ENCODE measurements around a stretch of chr22.

DNA sequence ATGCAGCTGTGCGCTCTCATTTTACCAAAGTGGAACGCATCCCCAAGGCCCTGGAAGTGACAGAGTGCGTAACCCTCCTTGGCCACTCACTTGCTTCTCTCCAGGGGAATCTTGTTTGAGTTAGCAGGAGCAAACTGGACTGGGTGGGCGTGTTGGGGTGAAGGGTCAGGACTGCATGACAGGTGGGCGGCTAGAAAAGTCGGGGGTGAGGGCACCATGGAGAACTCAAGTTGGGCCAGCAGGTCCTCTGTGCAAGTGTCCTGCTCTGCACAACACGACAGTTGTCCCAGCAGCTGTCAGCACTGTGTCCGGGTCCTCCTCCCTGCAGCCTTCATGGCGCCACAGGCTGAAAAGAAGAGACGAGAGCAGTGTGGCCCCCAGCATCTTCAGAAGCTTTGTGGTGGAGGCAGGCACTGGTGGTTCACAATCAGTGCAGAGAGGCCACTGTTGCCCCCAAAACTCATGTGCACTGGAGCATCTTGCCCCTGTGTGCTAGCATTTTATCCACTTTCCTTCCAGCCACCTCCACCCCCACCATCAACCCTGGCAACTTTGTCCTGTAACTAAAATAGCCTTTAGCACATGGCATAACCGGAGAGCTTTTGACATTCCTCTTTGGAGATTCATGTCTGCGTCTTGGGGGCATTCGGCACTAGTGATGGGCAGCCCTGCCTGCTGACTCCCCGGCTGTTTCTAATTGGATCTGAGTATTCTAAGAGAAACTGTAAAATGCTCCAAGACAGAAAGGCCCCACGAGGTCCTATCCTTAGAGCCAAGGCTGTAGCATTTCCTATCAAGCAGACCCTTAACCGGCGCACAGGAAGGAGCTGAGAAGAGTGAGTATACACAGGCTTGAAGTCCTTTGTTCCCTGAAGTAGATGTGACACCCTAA, 15.9 kb downstream of the SHISA8 start:
- PRO-cap = no peak

- PRO-cap = bidirectional peak, plus-strand start at chr22:41920793, minus-strand start at chr22:41920671
Observed at GRCh38 chr22:41920221-41921100, 5.6 kb upstream of the SHISA8 start.

DNA sequence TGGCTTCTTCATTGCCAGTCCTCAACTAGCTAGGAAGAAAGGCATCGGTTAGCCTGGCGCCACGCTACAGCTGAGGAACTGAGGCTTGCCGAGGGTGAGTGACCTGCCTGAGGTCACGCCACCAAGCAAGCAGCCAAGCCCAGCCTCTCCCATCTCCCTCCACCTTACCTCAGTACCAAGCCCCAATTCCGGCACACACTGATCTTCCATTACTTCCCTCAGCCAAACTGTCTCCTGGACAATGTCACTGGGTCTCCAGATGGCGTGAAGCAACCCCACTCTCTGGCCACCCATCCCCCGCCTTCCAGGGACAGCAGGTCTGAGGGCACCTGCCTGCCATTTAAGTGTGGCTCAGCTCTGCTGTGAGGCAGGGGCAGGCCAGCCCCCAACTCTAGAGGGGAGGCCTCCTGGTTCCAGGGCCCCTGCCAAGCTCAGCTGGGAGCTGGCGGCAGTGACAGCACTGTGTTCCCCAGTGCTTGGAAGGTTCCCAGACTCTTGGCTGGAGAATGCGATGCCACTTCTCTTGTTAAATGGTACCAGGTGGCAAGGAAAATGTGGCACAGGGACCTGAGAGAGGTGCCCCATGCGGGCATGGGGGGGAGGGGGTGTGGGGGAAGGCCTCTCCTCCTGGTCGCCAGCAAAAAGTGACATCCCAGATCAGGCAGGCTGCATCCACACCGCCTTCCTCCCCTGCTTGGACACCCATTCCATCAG, 8.2 kb upstream of the TNFRSF13C start:
- PRO-cap = no peak

DNA sequence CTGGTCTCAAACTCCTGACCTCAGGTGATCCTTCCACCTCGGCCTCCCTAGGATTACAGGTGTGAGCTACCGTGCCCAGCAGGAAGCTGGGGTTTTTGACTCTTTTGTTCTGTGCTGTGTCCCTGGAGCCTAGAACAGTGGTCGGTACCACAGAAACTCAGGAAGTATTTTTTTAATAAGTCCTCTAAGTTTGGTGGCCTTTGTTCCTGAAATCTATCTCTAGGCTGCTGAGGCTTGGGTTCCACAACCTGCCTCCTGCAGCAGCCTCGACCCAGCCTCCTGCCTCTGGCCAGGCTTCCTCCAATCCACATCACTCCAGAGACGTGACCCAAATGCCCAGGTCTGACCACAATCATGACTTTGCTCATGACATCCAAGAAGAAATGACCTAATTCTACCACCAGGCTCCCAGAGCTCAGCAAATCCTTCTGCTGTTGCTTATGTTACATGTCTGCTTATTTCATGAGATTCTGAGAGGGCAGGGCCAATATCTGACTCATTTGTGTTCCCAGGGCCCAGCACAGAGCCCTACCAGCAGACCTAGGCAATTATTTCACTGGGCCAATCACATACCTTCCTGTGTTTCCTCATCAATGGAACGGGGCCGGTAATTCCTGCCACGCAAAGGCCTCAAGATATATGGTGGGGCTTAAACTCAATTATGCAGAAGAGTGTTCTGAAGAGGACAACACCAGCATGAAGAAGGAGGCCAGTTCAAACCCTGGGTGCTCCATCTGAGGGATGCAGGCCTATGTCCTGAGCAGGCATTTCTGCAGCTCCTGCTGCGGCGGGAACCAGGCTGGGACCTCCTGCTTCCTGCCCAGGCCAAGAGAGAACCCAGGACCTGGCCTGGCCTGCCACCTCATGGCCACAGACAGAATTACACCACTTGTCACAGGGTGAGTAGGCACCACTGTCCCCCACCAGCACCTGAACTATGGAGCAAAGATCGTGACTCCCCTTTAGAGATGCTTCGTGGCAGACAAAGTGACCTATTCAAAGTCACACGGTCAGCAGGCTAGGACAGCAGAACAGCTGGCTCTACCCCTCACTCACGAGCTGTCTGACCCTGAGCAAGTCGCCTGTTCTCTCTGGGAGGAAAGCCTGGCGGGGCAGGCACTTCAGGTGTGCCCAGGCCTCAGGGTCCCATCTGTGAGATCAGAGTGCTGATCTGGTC, 6.0 kb downstream of the CENPM start:
- PRO-cap = unidirectional peak, minus-strand start at position 430 of the sequence

DNA sequence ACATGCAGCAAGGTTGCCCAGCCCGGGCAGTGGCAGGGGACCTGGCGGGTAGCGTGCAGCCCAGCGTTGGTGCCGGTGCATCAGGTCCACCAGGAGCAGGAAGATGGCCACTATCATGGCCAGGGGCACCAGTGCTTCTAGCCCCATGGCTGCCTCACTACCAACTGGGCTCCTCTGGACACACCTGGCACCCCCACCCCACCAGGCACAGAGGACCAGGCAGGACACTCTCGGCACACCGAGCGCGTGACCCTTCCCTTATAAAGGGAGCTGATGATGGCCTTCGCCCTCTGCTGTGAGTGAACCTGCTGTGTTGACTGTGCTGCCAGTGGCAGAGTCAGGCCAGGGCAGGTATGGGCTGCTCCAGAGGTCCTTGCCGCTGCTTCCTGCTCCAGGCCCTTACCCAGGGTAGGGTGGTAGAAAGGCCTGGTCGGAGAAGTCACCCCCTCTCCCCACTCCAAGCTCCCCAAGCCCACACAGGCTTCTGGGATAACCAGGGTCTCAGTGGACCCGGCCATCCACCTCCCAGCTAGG, 13.8 kb upstream of the CYP2D6 start:
- PRO-cap = no peak

DNA sequence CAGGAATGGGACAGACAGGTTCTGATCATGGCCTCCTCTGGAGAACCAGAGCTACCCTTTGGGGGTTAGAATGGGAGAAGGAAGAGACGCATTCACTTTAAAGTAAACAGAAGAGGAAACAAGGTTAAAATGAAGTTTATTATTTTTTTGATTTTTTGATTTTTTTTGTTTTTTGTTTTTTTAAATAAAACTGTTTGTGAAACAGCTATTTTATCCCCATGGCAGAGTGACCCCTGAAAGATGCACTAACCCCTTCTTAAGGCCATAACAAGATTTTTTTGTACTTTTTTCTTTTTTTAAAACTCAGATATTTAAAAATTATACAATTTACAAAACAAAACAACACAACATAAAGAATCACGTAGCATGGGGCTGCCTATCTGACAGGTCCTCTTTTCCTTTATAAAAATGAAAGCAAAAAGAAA, 29.3 kb upstream of the CYP2D6 start:
- PRO-cap = no peak

- PRO-cap = unidirectional peak, minus-strand start at chr22:42438053
Observed at GRCh38 chr22:42437379-42438375, 5.5 kb upstream of the NFAM1 start.

DNA sequence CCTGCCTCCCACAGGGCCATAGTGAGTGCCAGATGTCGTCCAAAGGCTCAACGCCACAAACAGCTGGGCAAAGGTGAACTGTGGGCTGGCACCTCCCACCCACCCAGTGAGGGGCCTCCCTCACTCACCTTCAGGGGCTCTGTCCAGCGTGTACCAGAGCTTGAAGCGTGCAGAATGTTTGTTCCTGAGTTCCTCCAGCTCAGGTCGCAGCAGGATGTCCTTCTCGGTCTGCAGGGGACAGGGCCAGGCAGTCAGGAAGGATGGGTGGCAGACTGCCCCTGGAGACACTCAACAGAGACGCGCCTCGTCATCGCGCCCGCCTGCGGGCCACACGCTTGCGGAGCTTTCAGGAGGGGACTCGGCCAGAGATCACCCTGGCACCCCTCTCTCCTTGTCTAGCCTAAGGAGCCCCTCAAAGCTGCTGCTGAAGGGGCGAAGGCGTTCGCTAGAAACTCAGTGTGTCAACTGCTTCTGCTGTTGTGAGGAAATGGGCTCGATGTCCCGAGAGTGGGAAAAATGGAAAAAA, 9.0 kb upstream of the POLDIP3 start:
- PRO-cap = no peak

DNA sequence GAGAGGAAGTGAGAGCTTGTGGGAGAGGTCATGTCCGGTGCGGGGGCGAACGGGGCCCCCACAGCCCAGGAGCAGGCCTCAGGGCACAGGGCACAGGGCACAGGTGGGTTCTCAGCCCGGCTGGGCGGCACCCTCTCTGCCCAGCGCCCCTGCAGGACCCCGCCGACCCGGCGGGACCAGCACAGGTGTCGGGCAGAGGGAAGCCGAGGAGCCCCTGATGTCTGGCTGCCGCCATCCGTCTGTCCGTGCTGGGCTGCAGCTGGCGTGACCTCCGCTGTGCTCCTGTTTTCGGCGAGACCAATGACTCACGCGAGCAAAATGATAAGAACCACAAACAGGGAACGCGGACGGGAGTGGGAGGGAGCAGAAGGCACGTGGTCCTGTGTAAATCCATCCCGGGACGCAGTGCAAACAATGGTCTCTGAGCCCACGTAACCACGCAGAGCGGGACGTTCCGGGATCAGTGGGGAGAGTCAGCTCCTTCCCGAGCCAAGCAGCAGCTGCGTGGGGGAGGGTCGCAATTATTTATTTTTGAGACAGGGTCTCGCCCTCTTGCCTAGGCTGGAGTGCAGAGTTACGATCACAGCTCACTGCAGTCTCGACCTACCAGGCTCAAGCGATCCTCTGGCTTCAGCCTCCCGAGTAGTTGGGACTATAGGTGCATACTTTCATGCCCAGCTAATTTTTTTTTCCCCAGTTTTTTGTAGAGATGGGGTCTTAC, 49.3 kb upstream of the A4GALT start:
- PRO-cap = no peak

GRCh38 chr22:42805462-42806111, 51.5 kb downstream of the ARFGAP3 start:
- PRO-cap = no peak

GRCh38 chr22:42806112-42806694, 50.9 kb downstream of the ARFGAP3 start:
- PRO-cap = no peak

DNA sequence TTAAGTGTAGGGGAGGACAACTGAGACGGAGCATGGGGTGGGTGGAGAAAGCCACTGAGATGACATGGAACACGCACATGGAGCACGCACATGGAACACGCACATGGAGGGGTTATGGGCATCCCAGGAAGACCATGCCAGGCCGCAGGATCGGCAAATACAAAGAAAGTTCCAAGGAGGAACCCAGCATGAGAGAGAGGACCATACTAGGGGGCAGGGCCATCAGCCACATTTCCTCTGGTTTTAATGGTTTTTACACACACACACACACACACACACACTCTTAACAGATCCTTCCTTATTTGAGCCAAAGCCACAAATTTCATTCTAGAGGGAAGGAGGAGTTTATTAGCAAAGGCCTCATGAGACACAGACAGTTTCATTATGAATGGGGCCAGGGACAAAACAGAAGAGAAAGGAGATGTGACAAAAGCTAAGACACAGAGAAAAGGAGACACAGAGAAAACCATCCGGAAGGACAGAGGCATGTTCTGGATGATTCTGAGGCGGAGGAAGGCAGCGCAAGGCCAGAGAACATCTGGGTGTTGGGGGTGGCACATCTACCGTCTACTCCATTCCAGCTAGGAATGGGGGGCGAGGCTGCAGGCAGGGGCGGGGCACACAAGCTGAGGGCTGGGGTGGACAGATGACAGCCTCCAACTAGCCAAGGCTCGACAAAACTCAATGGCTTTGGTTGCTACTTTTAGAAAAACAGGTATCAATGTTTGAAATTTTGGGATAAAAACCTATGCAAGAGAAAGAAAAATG, 32.2 kb upstream of the ARFGAP3 start:
- PRO-cap = unidirectional peak, plus-strand start at position 436 of the sequence

- PRO-cap = no peak
Observed at GRCh38 chr22:42901677-42902306, 44.7 kb upstream of the ARFGAP3 start.

DNA sequence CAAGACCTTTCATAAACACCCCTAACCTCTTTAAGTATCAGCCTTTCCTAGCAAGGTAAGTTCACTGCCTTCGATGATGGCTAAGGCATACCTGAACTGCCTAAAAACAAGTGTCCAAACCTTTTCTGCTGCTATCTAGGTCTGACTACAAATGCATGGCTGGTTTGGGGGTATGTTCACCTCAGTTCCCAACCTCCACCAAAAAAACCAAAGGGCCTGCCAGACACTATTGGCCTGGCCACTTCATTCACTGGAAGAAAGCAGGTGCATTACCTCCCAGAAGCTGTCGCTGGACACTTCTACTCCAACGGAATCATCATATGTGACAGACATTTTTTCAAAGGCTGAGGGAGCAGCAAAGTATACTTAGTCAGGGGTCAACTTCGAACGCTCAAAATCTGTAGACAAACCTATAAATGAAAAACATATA, 54.7 kb upstream of the ARFGAP3 start:
- PRO-cap = no peak

DNA sequence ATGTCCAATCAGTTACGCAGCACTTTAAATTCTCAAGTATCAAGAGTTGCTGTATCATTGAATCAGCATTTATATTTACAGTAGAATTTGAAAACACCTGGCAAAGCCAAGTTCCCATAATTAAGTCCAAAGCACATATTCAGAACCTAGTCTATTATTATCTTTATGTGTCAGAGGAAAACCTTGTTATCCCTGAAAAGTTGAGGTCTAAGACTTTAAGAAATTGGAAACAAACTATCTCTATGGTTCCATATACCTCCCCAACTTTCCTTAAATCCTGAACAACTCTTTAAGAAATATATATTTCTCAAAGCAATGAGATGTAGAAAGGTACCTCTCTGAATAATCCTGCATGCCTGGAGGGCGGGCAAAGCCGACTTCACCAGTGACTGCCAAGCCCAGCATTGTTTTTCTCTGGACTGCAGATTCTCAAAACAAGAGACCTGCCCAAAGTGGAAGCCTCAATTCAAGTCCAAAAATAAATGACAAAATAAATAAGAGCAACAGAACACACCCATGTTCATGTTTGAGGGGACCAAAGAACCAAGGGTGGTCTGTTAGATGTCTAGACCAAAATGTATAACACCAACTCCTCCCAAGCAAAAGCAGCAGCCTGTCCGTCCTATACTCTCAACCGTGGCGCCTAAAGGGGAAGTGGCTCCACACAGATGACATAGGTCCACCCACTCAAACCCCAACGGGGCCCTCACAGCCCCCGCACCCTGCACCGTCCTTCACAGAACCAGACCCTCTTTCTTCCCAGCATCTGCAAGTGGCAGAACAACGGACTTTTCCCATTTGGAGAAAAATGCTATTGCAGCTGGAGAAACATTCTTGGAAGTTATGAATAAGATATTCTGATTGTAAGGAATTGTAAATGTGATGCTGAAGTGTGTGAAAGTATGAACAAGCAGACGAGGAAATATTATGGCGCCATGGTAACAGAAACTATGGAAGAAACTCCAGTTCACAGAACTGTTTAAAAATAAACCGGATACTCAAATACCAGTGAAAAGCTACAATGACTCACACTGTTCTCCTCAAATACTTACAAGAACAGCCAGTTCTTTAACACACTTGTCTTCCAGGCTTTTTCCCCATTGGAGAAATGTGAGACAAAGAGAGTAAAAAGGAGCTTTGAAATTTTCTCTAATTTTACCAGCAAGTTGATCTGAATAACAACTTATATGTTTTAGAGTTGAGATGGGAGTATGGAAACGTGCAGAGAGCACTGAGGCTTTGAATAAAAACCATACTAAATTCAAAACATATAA, 76.3 kb upstream of the ARFGAP3 start:
- PRO-cap = no peak

DNA sequence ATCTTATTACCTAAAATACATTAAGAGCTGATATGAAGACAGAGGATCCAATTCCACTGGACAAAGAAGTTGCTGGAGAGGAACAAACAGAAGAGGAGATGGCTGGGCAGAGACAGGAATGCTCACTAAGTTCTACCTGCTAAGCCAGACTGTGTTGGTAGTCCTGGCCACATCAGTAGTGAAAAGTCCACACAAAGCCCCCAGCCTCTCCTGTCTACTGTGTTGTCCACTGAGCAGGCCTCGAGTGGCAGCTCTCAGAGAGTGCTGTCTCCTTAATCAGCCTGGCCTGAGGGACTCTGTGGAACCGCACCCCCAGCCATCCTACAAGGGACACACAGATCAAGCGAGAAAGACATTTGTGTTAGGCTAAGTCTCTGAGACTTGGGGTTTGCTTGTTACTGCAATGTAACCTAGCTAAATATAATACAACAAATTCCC, 71.0 kb downstream of the PACSIN2 start:
- PRO-cap = no peak

GRCh38 chr22:42967876-42968381, 47.0 kb downstream of the PACSIN2 start:
- PRO-cap = unidirectional peak, minus-strand start at chr22:42968149

DNA sequence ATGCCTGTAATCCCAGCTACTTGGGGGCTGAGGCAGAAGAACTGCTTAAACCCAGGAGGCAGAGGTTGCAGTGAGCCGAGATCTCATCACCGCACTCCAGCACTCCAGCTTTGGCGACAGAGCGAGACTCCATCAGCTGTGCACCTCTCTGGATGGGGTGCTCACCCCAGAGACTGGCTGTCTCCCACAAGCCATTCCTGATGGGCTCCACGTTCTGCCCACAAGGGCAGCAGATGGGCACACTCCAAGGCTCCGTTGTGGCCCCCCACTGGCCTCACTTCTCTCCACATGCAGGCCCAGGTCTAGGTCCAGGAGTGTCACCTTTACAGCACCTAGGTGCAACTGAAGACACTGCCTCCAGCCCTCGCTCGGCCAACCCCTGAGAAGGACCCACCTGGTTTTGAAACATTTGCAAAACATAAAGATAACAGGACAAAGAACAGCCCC, 29.7 kb downstream of the PACSIN2 start:
- PRO-cap = no peak

DNA sequence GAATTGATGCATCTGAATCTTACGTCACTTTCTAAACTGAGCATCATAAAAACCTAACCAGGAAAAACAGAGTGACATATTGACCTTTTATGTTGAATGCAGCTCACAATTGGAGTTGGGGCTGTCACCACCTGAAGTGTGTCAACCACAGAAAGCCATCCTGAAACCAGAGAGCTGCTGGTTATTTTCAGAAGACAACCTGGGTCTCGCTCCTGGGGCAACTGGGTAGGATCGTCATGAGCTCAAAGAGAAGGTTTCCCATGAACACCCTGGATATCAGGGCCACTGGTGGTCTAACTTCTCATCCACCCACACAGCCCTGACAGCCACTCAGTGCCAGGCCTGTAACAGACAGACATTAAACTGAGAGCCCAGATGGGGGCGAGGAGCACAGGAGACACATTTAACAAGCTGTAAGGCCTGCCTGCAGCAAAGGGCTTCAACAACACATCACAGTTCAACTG, 3.0 kb downstream of the TTLL1 start:
- PRO-cap = unidirectional peak, plus-strand start at position 106 of the sequence

- PRO-cap = no peak
Observed at GRCh38 chr22:43144759-43145469, 1.7 kb upstream of the MCAT start.

All from left colon (tissue), 1 donor.